Myometrial cell (primary cell): Measurements from ENCODE around the gene PLPP3.

GRCh38 chr1:54848716-54849248 lies 38.2 kb downstream of the DHCR24 start:
- RAMPAGE, long total RNA = no peak

GRCh38 chr1:54899852-54900234 lies 12.8 kb upstream of the DHCR24 start:
- RAMPAGE, long total RNA = no peak

- RAMPAGE, long total RNA = no peak
These were observed 32.9 kb downstream of the PCSK9 start for GRCh38 chr1:55072215-55072635.

GRCh38 chr1:55213755-55214082 lies 1.4 kb downstream of the USP24 start:
- RAMPAGE, long total RNA = no peak

DNA sequence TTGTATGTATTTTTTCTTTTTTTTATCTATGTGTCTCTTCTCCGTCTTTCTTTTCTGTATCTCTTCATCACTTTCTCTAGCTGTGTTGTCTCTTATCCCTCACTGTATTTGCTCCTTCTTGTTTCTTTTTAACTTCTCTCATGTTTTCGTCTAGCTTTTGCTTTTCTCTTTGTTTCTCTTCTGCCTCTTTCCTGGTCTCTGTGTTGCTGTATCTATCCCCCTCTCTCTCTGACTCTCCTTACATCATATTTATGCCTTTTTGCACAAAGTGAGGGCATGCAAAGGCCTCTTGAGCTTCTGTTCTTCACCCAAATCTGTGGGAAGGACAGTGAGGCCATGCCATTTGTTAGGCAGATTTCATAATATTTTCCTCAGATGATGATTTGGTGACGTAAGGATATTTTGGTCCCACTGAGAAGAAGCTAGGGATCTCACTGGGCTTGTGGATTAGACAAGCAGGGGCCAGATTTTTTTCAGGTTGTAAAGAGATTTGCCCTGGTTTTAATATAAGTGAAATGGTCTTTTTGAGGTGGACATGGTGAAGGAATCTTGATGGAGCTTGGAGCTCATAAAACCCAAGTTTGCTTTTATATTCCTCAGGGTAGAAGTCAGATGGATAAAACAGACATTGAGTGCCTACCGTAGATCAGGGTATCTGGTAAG lies 249.4 kb upstream of the USP24 start:
- RAMPAGE, long total RNA = no peak

- RAMPAGE, long total RNA = no peak
These were observed 362.7 kb upstream of the USP24 start for GRCh38 chr1:55577868-55578294.

DNA sequence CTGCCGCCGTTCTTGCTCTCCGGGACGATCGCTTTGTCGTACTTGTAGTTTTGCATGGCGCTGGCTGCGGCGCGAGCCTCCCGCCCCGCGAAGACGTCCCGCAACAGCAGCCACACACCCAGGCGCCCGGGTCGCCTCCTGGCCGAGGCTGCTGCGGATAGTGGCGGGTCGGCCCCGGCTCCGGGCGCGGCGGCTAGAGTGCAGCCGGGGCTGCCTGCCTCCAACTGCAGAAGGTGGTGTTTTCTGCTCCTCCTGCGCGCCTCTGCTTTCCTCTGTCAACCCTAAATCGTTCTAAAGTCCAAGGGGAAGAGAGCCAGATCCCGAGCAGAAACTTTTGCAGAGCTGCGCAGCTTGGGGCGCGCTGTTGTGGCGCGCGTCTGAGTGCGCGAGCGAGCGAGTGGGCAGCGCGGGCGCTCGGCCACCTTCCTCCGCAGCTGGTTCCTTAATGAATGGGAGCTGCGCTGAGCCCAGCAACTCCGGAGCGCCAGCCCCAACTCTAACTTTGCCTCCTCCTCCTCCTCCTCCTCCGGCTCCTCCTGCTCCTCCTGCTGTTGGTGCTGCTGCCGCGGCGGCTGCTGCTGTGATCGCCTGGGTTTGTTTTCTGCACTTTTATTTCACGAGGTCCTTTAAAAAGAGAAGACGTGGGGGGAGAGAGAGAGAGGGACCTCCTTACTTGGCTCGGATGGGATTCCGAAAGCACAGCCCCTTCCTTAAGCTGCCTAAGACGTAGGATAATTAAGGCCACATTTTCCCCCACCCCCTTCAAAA lies at the start of gene PLPP3:
Gene PLPP3, minus strand, starts transcription at position 603 of the 768 bp plus-strand sequence.
- RAMPAGE, long total RNA = no peak

GRCh38 chr1:56681823-56682649 lies 36.9 kb downstream of the PRKAA2 start:
- RAMPAGE, long total RNA = no peak

GRCh38 chr1:56855298-56855559 lies 632 bp downstream of the C8A start:
- RAMPAGE, long total RNA = no peak

DNA sequence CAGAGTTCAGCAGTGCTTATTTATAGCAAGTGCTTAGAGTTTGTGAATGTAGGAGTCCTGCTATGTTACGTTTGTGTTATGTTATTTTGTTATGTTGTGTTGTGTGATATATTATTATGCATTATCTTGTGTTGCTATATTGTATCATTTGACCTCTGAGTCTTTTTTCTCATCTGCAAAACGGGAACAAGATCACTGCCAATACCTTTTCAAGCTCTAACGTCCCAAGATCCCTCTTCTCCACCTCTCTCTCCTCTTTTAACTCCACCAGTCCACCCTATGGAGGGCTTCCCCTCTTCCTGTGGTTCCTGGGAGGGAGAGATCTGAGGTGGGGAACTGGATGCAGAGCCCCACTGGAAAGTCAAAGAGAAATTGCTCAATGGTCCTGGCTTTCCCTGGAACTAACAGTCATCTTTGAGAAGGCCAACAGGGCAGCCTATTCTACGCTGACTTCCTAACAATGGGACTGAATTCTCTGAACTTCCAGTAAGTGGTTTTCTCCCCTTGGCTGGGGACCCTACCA lies 55.6 kb downstream of the C8B start:
- RAMPAGE, long total RNA = no peak

- RAMPAGE, long total RNA = no peak
These were observed 55.1 kb downstream of the C8B start for GRCh38 chr1:56910690-56911116.

GRCh38 chr1:56995475-56996374 lies 29.9 kb upstream of the C8B start:
- RAMPAGE, long total RNA = no peak

- RAMPAGE, long total RNA = no peak
These were observed 80.3 kb downstream of the DAB1 start for GRCh38 chr1:57343635-57343836.

DNA sequence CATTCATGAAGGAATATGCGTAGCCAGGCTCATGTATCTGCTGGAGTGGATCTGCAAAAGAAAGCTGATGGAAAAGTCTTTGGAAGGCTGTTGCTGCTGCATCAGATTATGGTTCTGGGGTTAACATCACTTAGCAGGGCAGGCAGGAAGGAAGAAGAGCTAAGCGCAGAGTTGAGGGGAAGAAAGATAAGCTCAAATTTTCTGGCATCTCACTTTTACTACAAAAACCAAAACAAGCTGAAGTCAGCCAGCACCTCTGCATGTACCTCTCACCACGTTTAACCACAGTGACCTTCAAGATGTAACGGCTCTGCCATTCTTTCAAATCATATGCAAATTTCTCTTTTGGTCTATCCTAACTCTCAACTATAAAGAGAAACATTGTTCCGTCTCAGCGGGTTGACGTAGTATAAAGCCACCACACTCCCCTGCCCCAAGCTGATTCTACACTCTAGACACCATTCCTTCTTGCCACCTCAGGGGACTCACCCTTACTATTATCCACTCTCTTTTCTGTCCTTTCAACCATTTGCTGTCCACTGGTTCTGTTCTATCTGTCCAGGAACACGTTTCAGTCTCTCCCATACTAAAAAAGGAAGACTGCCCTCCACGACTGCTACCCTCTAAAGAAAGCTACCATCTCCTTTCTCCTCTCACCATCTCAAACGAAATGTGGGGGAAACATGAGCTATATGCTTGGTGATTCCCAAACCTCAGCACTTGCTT lies 154.4 kb downstream of the OMA1 start:
- RAMPAGE, long total RNA = no peak

GRCh38 chr1:58401855-58402385 lies 144.6 kb downstream of the OMA1 start:
- RAMPAGE, long total RNA = no peak

DNA sequence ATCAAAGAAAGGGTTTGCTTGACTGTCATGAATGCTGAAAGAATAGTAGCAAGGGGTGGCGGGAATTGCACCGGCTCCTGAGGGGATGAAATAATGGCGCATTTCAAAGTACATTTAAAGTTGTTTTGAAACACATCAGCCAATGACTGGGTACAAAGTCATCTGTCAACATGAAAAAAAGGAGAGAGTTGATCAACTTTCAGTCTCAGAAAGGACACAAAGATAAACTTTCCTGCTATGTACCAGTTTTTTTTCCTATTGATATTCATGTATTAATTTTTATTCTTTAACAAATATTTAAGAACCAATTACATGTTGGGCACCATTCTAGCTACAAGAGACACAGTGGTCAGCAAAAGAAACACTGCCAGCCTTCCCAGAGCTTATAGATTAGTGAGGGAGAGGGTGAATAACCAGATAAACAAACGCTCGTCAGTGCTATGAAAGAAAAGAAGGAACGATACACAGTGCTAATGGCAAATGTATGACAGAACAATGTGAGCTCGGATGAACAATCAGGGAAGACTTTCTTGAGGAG lies 99.3 kb downstream of the OMA1 start:
- RAMPAGE, long total RNA = no peak

DNA sequence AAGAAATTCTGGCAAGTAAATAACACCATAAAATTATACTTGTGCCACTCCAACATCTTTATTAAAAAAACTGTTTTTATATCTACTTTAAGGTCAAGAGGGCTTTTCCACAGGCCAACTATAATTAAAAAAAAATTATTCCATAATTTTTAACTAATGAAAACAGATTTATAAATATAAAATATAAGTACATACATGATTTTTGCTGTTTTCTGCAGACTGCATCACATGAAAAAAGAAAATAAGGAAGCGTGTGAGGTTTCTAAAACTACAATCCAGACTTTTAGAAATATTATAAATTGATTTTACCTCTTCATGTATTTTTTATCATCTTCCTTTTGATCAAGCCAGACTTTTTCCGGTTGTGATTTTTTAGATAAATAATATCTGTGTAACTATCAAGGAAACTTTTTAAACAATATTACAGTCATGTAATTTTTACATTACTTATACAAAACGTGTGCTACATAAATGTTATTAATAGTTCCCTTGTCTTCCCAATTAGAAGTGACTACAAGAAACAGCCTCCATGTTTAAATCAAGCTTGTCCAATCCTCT lies 9.8 kb downstream of the MYSM1 start:
- RAMPAGE, long total RNA = no peak

GRCh38 chr1:58903139-58904517 lies 119.8 kb upstream of the JUN start:
- RAMPAGE, long total RNA = no peak

GRCh38 chr1:58941669-58942079 lies 157.8 kb upstream of the JUN start:
- RAMPAGE, long total RNA = no peak

DNA sequence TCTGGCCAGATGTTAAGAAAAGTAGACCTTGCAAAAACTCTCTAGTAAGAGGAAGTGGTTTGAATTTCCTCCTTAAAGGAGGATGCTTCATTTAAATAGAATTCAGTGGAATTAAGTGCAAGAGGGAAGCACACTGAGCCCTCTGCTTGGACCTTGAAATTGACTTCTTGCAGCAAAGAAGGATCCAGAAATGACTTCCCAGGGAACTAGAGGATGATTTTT lies 195.4 kb upstream of the JUN start:
- RAMPAGE, long total RNA = no peak